GM12891 (cell line): ENCODE measurements around a stretch of chr13.

GRCh38 chr13:110357281-110358022, 50.4 kb downstream of the COL4A2 start:
- RRBS: no CpG with 5 or more reads among the region's 21 CpGs

GRCh38 chr13:110382804-110383263, 75.8 kb downstream of the COL4A2 start:
- RRBS: no CpG with 5 or more reads among the region's 5 CpGs

DNA sequence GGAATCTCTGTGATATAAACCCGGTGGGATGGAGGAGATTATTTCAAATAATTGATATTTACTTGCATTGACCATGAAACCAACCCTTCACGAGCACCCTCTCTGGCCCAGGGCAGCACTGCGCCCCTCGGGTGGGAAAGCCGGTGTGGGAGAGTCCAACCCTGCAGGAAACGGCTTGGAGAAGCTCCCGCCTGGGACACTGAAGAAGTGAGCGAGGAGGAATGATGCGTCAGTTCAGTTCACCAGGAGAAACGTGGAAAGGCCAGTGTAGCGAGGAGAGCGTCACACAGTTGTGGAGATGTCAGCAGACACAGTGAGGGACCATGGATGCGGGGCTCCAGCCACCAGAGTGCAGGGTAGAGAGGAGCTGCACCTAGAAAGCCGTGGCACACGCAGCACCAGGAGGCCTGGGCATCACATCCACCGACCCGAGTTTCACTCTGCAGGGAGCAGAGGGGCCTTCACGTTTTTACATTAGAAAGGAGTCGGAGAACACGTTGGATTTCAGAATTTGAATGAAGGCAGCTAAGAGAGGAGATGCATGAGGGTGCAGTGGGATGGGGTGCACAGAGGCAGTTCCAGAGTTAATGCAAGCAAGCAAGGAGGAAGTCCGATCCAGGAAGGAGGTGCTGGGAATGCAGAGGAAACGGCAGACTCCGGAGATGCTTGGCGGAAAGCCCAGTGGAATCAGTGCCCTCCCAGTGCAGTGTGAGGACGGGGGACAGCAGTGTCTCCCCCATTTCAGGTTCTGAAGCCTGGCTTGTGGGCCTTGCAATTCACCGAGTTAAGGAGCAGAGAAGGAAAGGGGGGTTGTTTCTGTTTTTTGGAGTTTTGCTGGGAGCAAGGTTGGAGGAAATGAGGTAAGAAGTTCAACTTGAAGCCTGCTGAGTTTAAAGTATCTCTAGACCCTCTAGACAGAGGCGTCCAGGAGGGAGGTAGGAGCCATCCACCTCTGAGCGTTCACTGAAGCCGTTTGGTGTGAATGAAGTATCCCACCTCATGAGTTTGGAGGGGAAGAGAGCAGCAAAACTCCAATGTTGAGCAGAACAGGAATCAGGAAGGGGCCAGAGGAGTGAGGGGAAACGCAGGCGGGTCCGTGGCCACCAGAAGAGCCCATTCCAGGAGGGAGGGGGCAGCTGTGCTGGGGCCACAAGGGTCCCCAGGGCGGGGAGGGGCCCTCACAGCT, 100.4 kb downstream of the COL4A2 start:
- RRBS: no CpG with 5 or more reads among the region's 33 CpGs

- RRBS: 74% methylated on average over 6 of the region's 19 CpGs
Observed at GRCh38 chr13:110449955-110450594, 111.4 kb downstream of the RAB20 start.

GRCh38 chr13:110507103-110507726, 54.3 kb downstream of the RAB20 start:
- RRBS: no CpG with 5 or more reads among the region's 12 CpGs

GRCh38 chr13:110540672-110541955, 20.4 kb downstream of the RAB20 start:
- RRBS: no CpG with 5 or more reads among the region's 28 CpGs

- RRBS: no CpG with 5 or more reads among the region's 10 CpGs
Observed at GRCh38 chr13:110554150-110554844, 7.2 kb downstream of the RAB20 start.

GRCh38 chr13:110560544-110560960, 970 bp downstream of the RAB20 start:
- RRBS: 13% methylated on average over 3 of the region's 4 CpGs

DNA sequence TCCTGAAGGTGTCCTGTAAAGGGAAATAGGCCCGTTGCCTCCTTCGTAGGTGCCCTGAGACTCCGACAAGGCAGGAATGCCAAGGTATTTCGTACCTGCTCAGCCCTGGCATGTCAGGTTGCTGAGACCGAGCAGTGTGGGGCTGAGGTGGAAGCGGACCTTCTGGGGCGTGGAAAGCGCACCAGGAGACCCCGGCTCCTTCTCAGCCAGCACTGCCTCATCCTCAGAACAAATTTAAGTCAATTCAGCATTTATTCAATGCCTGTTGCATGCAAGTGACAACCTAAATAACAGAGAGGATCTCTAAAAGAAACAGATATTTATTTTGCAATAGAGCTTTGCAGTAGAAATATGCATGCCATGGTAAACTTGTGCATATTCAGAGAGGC, 1.3 kb upstream of the RAB20 start:
- RRBS: no CpG with 5 or more reads among the region's 9 CpGs

DNA sequence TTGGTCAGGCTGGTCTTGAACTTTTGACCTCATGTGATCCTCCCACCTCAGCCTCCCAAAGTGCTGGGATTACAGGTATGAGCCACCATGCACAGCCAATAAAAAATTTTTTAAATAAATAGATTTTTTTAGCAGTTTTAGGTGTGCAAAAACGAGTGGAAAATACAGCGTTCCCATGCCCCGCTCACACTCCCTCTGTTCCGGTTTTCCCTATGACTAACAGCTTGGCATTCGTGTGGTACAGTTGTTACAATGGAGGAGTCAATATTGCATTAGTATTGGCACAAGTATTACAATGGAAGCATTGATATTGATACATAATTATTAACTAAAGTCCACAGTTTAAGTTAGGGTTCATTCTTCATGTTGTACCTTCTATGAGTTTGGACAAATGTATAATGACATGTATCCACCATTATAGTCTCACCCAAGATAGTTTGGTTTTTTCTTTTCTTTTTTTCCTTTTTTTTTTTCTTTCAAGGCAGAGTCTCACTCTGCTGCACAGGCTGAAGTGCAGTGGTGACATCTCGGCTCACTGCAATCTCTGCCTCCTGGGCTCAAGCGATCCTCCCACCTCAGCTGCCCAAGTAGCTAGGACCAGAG, 15.3 kb upstream of the RAB20 start:
- RRBS: no CpG with 5 or more reads among the region's 7 CpGs

DNA sequence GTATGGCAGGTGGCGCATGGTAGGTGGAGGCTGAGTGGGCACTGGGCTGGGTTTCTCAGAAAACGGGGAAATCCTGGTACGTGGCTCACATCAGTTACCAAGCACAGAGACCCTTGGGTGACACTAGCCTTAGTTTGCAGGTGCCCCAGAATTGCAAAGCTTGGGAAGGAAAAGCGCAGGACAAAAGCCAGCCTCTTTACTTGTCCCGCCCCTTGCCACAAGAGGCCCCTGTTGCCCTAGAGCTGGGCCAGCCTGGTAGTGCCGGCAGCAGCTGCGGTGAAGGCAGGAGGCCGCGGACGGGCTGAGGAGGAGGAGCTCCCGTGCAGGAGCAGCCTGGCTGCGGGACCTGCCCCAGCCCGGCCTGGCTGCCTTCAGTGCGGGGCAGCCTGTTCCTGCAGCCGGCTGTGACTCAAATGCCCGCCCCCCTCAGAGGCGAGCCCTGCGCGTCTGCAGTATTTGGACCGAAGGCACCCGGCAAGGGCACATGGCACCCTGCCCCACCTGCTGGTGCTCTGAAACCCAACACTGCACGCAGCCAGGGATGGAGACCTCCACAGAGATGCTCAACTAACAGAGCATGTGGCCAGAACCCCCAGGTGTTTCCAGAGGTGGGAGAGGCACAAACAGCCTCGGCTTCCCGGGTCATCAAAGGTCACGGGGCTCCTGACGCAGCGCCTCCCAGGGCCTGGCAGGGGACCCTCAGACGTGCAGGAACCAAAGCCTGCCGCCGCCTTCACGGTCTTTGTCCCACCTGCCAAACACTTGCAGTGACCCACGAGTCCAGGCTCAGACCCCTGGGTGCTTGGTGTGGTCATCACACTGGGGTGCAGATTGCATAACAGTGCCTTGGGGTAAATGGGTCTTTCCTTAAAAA, 29.7 kb downstream of the NAXD start:
- RRBS: 13% methylated on average over 13 of the region's 32 CpGs

- RRBS: no CpG with 5 or more reads among the region's 16 CpGs
Observed at GRCh38 chr13:110645639-110646209, 30.4 kb downstream of the NAXD start.

GRCh38 chr13:110665460-110666608, 40.1 kb downstream of the CARS2 start:
- RRBS: no CpG with 5 or more reads among the region's 35 CpGs

DNA sequence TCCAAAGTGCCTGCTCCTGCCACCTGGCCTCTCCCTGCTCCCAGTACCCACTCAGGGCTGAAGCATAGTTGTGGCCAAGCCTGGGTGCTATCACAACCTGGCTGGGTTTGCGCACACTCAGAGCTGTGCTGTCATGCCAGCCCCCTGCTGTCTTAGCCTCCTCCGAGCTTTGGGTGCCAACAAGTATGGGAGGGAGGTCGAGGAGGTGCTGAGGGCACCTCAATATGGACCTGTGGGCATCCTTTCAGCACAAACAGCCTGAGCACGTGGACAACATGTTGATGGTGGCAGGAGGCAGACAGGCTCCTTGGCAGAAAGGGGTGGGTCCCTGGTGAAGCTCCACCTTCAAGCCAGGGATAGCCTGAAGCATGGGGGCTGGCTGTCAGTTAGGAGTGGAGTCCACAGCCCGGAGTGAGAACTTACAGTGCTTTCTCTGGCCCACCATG, 79.6 kb downstream of the ING1 start:
- RRBS: no CpG with 5 or more reads among the region's 5 CpGs

- RRBS: no CpG with 5 or more reads among the region's 5 CpGs
Observed at GRCh38 chr13:110908397-110909000, 6.4 kb downstream of the ANKRD10 start.

- RRBS: no CpG with 5 or more reads among the region's 29 CpGs
Observed at GRCh38 chr13:111066252-111066921, 48.7 kb upstream of the ARHGEF7 start.

DNA sequence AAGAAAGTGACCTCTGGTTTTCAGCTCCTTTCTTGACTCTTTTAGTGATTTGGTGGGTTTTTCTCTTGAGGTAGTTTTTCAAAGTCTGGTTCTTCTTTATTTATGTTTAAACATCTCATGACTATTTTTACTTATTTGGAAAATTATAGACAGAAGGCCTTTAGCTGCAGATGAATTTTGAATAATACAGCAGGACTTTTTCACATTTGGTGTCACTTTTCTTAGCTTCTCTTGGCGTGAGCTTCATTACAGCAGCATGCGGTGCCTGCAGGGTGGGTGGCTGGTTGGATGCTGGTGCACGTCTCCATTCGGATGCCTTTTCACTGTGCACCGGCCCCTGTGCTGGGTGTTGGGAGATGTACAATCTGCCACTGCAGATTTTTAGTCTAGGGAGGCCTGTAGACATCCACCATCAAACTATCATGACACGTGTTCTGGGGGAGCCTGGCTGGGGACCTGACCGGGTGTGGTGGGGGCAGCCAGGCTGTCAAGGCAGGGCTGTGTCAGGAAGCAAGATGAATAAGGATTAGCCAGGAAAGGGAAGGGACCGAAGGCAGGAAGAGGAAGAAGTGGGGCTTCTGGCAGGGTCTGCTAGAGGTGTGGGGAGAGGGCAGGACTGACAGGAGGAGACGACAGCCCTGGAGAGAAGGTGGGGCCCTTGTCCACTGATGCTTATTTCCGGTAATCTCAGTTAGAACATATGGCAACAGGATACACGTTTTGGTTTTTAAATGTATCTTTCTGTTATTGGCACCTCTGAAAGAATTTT, 88.7 kb downstream of the ARHGEF7 start:
- RRBS: no CpG with 5 or more reads among the region's 11 CpGs

GRCh38 chr13:111240931-111241472, 79.4 kb upstream of the TEX29 start:
- RRBS: no CpG with 5 or more reads among the region's 15 CpGs

GRCh38 chr13:111272279-111272807, 48.1 kb upstream of the TEX29 start:
- RRBS: 97% methylated on average over 4 of the region's 9 CpGs

DNA sequence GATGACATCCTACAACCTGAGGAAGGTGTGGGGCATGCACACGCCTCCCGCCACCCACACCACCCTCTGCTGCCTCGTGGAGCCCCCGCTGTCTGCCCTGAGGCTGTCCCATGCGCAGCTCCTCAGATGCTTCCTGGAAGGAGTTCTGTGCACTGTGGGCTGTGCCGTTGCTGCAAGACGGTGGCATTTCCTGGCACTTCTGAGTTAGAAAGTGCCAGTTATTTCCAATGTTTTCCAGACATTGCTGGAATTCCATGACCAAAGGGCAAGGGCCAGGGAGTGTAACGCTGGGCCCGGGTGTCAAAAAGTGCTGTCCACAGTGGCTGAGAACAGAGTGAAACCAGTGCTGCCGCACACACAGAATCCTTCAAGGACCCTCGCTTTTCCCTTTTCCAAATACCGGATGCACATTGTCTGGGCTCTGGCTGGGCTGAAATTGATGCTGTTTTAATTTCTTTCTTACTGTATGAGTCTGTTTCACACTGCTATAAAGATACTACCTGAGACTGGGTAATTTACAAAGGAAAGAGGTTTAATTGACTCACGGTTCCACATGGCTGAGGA, 4.1 kb upstream of the TEX29 start:
- RRBS: no CpG with 5 or more reads among the region's 13 CpGs